Non-pigmented ciliary epithelial cell (primary cell): Measurements from ENCODE around the gene BICRA.

- RRBS = no CpG with 5 or more reads among the region's 11 CpGs
Observed at GRCh38 chr19:47313925-47314452, 4.3 kb downstream of the C5AR1 start.

GRCh38 chr19:47317236-47317723 is 7.6 kb downstream of the C5AR1 start:
- RRBS = no CpG with 5 or more reads among the region's 4 CpGs

GRCh38 chr19:47507809-47508706 is 6.8 kb downstream of the NAPA start:
- RRBS = no CpG with 5 or more reads among the region's 16 CpGs

- RRBS = 3% methylated on average over 21 of the region's 51 CpGs
Observed at GRCh38 chr19:47608794-47609327, at the start of gene BICRA. Gene BICRA, plus strand, starts transcription at chr19:47609134.

DNA sequence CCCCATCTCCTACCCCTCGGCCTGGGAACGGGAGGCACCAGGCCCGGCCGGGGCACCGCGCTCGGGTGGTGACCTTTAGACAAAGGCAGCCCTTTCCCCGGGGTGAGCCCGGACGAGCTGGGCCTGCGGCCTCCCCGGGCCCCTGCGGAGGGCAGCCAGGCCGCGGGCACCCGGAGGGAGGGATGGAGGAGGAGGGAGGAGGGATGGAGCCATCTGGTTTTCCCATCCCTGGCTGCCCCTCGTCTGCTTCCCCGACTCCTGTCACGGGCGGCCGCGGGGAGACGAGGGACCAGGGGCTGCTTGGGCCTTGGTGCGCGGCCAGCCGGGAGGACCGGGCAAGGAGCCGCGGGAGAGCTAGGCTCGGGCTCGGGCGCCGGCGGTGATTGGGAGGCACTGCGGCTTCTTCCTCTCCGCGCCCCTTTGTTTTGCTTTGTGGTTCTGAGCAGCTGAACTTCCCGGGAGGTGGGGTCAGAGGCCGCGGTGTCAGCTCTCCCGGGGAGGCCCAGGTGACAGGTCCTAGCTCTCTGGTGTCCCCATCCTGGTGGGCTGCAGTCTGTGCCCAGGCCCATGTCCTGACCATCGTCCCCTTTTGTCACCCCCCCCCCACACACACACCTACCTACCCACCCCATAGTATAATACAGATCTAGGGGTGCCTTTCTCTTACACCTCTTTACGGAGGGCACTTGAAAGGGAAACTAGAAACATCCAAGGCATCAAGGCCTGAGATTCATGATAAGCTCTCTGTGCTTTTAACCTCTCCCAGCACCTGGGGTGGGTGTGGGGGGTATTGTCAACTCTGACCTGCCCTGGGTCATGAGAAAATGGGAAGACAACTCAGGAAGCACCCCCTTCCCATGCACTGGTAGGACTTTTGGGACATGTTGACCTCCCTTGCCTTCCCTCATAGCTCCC is 1.3 kb downstream of the BICRA start:
- RRBS = 2% methylated on average over 22 of the region's 43 CpGs

GRCh38 chr19:47613647-47614082 is 4.7 kb downstream of the BICRA start:
- RRBS = no CpG with 5 or more reads among the region's 6 CpGs

DNA sequence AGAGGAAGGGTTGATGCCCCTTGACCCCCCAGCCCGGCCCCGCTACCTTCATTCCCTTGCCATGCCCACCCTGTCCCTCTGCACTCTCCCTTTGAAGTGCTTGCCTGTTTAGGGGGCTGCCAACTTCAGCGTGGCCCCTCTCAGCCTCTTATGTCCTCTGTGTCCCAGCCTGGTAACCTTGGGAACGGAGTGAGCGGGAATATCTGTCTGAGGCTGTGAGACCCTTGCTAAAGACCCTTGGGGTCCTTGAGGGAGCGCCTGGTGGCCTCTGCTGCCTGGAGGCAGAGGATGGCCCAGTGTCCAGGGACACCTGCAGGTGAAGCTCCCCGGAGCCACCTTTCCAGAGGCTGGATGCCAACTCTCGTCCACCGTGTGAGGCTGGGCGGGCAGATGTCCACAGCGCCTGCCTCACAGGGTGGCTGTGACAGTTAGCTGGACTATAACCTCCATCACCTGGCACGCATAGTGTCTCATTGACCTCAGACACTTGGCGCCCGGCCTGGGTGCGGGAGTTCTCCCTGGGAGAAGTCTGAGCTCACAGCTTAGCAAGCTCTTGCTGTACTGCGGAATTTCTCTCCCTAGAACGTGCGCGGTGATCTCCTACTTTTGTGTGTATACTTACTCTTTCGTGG is 9.7 kb downstream of the BICRA start:
- RRBS = no CpG with 5 or more reads among the region's 20 CpGs

GRCh38 chr19:47633987-47634492 is 25.1 kb downstream of the BICRA start:
- RRBS = no CpG with 5 or more reads among the region's 13 CpGs

DNA sequence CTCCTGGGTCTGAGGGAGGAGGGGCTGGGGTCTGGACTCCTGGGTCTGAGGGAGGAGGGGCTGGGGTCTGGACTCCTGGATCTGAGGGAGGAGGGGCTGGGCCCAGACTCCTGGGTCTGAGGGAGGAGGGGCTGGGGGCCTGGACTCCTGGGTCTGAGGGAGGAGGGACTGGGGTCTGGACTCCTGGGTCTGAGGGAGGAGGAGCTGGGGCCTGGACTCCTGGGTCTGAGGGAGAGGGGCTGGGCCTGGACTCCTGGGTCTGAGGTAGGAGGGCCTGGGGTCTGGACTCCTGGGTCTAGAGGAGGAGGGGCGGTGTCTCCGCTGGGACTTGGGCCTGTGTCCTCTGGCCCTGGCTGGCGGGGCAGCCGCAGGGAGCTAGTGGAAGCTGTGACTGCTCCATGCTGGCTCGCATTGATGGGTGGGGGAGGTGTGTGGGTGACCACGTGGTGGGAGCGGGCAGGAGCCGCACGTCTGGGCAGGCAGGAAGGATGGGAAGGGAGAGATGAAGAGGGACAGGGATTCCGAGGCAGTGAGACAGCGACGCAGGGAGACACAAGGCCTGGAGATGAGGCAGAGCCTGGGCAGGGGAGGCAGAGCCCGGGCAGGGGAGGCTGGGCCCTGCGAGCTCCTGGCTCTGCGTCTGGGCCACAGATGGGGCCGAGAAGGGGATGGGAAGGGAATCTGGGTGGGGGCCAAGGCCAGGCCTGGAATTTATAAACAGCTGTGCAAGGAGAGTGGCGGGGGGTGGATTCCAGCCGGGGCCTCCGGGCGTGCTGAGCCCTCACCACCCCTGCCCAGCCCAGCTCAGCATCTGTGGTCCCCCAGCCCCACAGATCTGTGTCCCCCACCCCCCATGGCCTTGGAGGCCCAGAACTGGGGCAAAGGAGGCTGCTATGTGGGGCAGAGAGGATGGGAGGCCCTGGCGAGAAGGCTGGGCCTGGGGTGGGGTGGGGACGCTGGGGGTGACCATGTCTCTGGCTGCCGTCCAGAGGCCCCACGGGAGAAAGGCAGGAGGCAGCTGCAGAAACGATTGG is 5.8 kb downstream of the EHD2 start:
- RRBS = no CpG with 5 or more reads among the region's 25 CpGs

DNA sequence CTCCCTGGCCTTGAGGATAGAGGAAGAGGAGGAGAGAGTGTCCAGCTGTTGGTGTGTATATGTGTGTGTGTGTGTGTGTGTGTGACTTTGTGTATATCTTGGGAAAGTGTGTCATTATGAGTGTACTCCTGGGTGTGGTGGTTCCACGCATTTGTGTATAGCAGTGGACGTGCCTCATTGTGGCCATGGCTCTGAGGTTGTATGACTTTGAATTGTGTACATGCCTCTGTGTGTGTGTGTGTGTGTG is 6.6 kb downstream of the EHD2 start:
- RRBS = no CpG with 5 or more reads among the region's 2 CpGs

DNA sequence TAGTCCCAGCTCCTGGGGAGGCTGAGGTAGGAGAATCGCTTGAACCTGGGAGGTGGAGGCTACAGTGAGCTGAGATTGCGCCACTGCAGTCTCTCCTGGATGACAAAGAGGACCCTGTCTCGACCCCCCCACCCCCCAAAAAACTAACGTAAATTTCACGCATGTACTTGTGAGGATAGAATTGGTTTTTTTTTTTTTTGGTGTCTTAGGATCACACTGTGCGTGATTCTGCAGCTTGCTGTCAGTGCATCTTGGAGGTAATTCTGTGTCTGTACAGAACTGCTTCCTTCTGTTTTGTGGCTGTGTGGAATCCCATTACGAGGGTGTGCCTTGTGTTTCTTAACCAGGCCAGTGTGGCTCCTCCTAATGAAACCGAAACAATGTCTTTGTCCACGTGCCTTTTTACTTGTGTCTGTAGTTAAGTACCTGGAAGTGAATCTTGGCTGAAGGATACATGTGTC is 12.9 kb downstream of the NOP53 start:
- RRBS = no CpG with 5 or more reads among the region's 9 CpGs

DNA sequence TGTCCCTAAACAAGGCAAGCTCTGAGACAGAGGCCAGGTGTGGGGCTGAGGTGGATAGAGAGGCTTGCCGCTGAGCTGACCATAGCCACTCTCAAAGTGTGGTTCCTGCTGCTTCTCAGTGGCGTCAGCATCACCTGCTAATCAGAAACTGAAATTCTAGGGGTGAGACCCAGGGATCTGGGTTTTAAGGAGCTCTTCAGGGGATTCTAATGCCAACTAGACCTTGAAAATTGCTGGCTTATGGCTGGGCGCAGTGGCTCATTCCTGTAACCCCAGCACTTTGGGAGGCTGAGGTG is 6.0 kb upstream of the TPRX2 start:
- RRBS = no CpG with 5 or more reads among the region's 3 CpGs

GRCh38 chr19:47892349-47892631 is 6.2 kb upstream of the SULT2A1 start:
- RRBS = no CpG with 5 or more reads among the region's 3 CpGs

- RRBS = 40% methylated on average over 2 of the region's 32 CpGs
Observed at GRCh38 chr19:48196362-48197489, 26.2 kb downstream of the ZSWIM9 start.

DNA sequence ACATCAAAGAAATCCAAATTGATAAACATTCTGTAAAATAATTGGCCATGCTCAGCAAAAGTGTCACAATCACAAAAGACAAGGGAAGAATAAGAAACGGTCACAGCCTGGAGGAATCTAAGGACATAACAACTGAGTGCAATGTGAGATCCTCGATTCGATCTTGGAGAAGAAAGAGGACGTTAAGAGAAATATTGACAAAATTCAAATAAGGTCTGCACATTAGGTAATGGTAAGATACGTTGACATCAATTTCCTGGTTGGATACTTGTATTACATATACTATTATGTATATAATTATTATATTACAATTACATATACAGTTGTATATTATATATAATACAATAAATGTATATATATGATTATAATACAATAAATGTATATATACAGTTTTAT is 1.1 kb upstream of the CARD8 start:
- RRBS = no CpG with 5 or more reads among the region's 5 CpGs

GRCh38 chr19:48333616-48334300 is 8.4 kb downstream of the EMP3 start:
- RRBS = no CpG with 5 or more reads among the region's 46 CpGs

GRCh38 chr19:48347865-48348642 is 15.7 kb downstream of the TMEM143 start:
- RRBS = no CpG with 5 or more reads among the region's 10 CpGs

GRCh38 chr19:48424599-48425285 is 21.0 kb upstream of the GRWD1 start:
- RRBS = no CpG with 5 or more reads among the region's 14 CpGs

DNA sequence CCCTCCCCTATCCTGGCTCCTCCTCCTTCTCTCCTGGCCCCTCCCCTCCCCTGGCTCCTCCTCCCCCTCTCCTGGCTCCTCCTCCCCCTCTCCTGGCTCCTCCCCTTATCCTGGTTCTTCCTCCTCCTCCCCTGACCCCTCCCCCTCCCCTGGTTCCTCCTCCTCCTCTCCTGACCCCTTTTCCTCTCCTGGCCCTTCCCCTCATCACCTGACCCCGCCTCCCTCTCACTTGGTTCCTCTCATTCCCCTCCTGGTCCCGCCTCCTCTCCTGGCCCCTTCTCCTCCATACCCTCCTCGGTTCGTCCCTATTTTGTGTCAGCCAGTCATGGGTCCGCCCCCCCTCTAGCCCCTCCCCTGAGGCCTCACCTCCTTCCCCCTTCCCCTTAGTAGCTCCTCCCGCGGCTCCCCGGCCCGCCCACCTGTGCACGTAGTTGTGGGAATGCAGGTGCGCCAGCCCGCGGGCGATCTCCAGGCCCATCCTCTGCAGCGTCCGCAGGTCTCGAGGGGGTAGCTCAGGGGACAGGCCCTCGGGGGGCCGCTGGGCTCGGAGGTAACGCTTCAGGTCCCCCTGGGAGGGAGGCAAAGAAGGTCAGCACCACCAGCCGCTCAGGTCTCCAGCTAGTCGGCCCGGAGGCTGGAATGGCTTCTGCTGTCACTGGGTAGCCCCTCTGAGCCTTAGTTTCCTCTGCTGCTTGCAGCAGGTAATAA is 9.5 kb downstream of the LMTK3 start:
- RRBS = no CpG with 5 or more reads among the region's 24 CpGs

DNA sequence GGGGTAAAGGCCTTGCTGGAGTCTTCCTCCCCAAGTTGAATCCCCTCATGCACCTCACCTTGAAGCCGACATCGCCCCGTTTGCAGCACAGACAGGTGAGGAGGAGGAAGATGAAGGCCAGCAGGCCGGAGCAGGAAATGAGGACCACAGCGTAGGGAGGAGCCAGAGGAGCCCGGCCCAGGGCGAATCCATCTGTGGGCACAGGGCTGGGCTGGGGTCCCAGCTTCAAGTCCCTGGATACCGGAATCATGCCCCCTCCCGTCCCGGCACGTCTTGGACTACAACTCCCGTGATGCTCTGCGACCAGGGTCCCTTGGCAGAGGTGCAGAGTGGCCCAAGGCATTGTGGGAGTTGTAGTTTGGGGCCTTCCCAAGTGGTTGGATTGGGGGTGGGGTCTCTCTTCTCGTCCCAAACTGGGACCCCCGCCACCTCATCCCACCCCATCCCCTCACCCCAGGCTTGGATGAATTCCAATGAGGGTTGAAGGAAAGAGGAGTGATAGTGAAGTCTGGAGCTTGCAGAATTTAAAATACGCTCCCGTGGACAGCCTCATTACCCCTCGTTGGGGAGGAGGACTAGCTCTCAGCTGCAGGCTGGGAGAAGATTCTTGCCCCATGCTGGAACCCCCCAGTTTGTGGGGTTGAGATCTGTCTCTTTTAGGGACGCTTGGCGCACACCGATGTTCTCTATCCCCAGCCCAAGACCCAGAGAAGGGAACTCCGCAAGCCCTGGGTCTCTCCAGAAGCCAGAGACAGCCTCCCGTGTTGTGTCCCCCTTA is 1.0 kb downstream of the LMTK3 start:
- RRBS = 6% methylated on average over 3 of the region's 23 CpGs